Cardiac ventricle fibroblast (primary cell): ENCODE data around the genes STK19 and HLA-DRA.

DNA sequence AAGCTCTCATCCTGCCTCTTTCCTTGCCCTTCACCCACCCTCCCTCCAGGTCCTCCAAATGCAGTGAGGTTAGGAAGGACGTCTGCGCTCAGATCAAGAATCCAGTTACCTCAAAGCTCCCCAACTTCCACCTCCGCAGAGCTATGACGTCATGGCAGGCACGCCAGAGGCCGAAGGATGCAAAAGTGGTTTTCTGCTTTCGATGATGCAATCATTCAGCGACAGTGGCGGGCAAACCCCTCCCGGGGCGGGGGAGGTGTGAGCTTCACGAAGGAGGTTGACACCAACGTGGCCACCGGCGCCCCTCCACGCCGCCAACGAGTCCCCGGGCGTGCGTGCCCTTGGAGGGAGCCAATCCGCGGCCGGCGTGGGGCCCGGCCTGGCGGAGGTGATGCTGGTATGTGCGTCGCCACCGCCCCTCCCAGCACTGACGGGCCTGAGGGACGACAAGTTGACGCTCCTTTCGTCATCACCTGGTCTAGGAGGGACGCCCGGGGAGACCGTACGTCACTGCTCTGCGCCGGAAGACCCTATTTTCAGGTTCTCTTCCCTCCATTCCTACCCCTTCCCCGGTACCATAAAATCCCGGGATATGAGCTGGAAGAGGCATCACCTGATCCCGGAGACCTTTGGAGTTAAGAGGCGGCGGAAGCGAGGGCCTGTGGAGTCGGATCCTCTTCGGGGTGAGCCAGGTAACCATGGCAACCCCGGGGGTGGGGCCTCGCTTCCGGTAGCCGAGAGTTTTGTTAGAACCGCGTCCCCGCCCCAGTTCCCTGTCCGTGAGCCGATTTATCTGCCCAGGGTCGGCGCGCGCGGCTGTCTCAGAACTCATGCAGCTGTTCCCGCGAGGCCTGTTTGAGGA is at the start of gene STK19:
TSS of gene STK19 (plus strand) at position 544 of the 862 bp plus-strand sequence.
- RAMPAGE, long total RNA = start-site peak on the plus strand centred at position 787 of the sequence, 70 bp wide, 80 and 28 reads in 2 replicates

DNA sequence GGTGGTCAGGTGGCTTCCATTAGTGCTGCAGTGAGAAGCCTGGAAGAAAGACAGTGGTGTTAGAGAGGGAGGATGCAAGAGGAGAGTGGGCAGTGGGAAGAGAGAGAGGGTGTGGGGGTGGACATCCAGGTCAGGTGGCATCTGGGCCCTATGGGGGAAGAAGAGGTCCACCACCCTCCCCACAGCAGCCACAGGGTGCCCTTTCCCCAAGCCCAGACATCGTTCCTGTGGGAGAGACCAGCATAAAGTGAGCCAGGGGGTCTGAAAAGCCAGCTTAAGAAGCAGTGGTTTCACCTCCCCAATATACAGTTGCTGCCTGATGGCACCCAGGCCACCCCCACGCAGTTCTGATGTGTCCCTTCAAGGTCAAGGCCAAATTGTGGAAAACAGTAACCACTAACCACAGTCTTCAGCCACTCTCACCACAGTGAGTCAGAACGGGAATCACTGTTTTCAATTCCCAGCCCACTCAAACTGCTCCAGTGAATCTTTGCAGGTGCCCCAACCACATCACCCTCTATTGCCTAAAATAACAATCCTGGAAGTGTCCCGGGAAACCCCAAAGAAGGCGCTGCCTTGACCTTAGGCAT is 22.6 kb downstream of the TNXB start:
- RAMPAGE, long total RNA = no peak

DNA sequence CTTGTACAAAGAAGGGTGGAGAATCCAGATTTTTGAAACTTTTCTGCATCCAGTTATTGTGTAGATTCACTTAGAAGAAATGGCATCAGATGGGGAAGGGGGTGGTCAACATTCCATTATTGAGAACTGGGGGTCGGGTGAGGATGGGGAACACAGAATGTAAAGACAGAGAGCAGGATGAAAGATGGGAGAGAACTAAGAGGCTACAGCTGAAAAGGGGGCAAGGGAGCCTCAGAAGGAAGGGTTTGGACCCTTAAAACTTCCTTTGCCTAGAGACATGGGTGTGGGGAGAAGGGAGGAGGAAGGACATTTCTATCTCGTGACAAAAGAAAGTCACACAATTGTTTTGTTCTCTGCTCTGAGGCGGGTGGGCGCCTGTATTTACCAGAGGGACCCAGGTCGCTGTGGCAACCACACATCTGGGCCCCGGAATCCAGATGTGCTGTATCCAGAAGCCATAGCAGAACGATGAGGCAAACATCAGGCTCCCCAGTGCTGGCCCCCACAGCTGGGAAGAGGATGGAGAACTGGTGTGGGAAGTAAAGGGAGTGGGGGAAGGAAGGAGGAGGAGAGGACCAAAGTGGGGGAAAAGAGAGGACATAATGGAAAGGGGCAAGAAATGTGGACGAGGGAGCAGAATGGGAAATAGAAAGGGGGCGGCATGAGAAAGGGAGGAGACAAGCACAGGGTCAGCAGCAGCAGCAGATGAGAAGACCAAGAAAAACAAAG is 3.2 kb upstream of the TNXB start:
- RAMPAGE, long total RNA = no peak

GRCh38 chr6:32117547-32118246 is 8.6 kb upstream of the TNXB start:
- RAMPAGE, long total RNA = no peak

DNA sequence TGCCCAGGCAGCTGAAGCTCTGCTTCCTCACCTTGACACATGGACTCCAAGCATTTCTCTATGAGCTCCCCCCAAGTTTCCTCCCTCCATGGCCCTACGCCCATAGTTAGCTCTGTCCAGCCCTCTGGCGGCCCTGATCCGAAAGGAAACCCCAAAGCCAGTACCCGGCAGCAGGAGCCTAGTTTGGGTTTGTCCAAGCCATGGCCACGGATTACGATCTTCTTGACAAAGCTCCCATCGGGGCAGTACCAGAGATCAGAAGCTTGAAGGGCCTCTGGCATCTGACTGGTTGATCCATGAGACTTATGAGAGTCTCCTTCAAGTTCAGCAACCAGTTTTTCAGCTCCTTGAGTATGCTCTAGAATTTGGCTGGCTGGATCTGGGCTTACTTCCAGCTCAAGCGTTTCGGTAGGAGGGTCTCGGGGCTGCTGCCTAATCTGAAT is 825 bp downstream of the FKBPL start:
- RAMPAGE, long total RNA = no peak

- RAMPAGE, long total RNA = no peak
Measured at GRCh38 chr6:32163478-32163965, 873 bp upstream of the EGFL8 start.

DNA sequence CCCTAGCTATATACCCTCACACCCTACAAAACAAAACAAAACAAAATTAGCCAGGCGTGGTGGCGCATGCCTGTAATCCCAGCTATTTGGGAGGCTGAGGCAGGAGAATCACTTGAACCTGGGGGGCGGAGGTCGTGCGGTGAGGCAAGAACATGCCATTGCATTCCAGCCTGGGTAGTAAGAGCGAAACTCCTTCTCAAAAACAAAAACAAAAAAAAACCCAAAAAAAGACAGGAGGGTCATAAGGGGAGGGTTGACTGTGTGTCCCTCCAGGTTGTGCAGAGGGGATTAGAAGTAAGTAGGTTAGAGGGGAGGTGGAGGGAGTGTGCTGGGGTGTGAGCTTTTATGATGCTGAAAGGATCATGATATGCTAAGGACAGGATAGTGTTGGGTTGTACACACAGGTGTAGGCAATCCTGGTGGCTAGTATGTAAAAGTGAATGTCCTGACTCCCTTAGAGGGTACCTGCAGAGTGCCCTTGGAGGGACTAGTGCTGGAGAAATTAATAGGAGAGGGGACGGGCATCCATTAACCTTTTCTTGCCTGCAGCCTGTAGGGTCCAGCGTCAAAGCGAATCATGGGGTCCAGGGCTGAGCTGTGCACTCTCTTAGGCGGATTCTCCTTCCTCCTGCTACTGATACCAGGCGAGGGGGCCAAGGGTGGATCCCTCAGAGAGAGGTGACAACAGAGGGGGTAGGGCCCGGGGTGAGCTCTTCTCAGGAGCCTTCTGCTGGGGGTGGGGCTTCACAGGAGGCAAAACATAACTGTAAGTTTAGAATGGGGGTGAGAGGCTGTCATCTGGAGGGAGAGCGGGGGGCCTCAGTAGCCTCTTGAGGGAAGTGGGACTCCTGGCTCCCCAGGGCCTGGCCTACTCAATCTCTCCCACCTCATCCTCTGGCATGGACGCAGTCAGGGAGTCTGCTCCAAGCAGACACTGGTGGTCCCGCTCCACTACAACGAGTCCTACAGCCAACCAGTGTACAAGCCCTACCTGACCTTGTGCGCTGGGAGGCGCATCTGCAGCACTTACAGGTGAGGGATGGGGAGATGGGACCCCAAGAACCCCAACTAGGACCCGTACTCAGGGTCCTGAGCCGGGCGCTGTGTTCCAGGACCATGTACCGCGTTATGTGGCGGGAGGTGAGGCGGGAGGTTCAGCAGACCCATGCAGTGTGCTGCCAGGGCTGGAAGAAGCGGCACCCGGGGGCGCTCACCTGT is 1.6 kb downstream of the EGFL8 start:
- RAMPAGE, long total RNA = no peak

DNA sequence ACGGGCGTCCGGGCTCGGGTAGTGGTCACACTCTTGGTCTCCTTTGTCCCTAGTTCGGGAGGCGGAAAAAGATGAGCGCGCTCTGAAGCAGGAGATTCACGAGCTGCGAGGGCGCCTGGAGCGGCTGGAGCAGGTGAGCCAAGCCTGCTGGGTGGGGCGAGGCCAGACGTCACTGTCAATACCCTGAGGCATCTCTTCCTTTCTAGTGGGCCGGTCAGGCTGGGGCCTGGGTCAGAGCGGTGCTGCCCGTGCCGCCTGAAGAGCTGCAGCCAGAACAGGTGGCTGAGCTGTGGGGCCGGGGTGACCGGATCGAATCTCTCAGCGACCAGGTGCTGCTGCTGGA is 2.9 kb downstream of the EGFL8 start:
- RAMPAGE, long total RNA = no peak

- RAMPAGE, long total RNA = no peak
Measured at GRCh38 chr6:32183307-32183886, 656 bp downstream of the AGER start.

- RAMPAGE, long total RNA = no peak
Measured at GRCh38 chr6:32439497-32440569, at the start of gene HLA-DRA. Gene HLA-DRA (plus strand): TSS chr6:32439887.

DNA sequence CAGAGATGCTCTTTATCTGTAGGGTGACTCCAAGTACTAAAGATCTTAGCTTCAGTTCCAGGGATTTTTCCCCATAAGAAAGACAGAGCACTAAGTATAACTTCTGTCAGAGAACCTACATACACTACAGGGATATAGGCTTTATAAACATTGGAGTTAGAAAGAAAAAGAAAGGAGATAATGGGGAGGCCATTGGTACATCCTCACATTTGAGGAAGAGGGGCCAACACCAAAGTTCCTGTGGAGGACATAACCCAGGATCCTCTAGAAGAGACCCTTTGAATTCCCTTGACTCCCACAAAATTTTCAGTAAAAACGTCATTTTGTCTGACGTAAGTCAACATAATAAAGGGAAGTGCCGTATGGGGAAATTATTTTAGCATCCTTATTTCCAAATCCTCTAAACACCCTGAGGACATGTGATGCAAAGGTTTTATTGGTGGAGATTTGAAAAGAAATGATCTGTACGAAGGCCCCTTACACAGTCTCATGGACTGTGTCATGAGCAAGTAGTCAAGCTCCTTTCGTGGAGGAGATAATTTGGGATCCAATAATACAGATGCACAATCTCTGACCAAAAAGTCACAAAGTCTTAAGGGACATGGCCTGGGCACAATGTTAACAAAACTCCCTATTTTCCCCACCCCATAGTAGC is 33.2 kb downstream of the HLA-DRA start:
- RAMPAGE, long total RNA = no peak

- RAMPAGE, long total RNA = no peak
Measured at GRCh38 chr6:32832138-32833131, 6.1 kb downstream of the TAP2 start.

DNA sequence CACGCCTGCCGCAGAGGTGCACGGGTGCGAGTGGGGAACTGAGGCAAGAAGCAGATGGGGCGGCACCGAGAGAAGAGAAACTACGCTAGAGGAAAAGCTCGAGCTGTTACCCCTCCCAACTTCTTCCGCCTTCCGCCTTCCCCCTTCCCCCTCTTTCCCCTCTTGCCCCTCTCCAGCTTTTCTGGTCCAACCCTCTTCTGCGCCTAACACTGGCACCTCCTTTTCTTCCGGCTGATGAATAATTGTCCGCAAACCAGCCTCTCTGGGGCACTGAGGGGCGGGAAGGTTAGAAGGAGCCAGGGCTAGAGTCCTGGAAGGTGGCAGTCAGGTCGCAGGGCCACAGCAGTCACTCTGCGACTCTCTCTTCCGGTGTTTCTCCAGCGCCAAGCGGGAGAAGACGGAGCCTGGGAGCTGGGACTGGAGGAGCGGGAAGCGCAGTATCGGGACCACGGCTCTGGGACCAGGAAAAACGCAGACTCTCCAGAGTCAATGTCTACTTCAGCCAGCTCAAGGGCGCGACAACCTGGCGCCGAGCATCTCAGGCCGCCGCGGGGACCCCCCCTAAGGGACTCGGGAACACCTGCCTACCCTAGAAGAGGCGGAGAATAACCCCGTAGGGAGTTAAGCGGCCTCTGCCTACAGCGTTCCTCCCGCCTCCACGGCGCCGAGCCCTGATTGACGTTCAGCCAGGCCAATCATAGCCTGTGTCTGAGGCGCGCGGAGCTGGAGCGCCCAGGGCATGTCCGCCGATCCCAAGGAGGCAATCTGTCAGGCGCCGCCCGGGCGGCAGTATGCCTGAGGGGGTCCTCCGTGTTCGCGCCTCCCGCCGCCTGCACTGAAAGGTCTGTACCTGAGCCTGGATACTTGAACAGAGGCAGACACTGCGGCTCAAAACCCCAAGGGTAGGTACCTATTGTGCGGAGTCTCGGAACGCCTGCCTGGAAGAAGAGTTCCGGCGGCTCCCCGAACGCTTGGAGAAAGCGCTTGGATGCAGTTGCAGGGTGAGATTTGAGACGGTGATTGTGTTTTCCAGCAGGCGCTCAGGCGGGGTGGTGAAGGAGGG is 40.4 kb downstream of the PSMB9 start:
- RAMPAGE, long total RNA = no peak

GRCh38 chr6:32895089-32895381 is 41.0 kb downstream of the PSMB9 start:
- RAMPAGE, long total RNA = no peak

DNA sequence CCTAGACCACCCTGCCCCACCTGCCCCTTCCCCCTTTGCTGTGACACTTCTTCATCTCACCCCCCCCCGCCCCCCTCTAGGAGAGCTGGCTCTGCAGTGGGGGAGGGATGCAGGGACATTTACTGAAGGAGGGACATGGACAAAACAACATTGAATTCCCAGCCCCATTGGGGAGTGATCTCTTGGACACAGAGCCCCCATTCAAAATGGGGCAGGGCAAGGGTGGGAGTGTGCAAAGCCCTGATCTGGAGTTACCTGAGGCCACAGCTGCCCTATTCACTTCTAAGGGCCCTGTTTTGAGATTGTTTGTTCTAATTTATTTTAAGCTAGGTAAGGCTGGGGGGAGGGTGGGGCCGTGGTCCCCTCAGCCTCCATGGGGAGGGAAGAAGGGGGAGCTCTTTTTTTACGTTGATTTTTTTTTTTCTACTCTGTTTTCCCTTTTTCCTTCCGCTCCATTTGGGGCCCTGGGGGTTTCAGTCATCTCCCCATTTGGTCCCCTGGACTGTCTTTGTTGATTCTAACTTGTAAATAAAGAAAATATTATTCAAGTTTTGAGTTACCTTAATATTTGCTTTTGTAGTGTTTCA is 12.5 kb downstream of the BRD2 start:
- RAMPAGE, long total RNA = no peak

DNA sequence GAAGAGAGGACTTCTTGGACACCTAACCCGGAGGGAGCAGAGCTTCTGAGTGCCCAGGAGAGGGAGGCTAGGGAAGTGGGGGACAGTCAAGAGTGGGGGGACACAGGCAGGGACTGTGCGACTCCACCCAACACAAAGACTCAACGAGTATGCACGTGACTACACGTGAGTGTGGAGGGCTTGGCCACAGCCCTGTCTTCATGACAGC is 30.3 kb downstream of the COL11A2 start:
- RAMPAGE, long total RNA = no peak

GRCh38 chr6:33201110-33201859 is 618 bp downstream of the SLC39A7 start:
- RAMPAGE, long total RNA = no peak

DNA sequence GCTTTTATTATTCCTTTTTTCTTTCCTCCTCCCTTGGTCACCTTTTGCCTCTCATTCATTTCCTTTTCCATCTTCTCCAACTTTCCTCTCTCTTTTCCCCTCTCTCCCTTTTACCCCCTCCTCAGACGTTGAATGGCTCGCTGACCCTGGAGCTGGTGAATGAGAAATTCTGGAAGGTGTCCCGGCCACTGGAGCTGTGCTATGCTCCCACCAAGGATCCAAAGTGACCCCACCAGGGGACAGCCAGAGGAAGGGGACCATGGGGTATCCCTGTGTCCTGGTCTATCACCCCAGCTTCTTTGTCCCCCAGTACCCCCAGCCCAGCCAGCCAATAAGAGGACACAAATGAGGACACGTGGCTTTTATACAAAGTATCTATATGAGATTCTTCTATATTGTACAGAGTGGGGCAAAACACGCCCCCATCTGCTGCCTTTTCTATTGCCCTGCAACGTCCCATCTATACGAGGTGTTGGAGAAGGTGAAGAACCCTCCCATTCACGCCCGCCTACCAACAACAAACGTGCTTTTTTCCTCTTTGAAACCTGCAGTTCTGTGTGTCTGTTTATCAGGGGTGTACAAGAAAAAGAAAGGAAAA is 4.0 kb downstream of the RING1 start:
- RAMPAGE, long total RNA = no peak

DNA sequence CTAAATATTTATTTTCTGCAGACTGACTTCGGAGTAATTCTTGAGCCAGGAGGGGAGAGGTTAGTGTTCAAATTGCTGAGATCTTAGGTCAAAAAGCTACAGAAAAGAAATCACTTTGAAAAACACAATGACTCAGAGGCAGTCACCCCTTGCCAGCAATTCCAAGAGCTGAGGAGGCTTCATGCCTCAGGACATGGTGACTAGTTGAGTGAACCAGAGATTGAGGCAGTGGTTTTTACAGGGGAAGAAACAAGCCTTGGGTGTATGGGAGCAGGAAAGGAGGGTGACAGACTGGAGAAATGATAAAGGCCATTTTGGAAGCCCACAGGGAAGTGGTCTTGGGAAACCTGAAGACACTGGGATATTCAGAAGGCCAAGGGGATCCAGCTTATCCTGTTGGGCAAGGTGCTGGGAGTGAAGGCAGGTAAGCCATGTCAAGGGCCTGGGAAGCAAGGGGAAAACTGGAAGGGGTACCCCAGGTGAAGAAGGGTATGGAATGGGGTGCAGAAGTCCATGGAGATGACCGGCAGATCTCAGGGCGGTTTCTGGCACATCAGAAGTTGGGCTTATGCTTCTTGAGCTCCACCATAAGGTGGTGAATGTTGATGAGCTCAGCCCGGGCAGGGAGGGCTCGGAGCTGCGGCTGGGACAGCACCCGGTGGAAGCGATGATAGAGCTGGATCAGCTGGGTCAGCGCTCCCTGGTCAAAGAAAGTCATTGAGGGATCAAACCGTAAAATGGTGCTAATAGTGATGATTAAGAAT is 21.2 kb downstream of the VPS52 start:
- RAMPAGE, long total RNA = no peak

- RAMPAGE, long total RNA = no peak
Measured at GRCh38 chr6:33299122-33299277, 258 bp upstream of the RGL2 start.